Measurements from ENCODE around the genes C2orf69, BZW1 and ORC2.

GRCh38 chr2:197805278-197805735 lies 914 bp downstream of the PLCL1 start:
- RRBS = 1% methylated on average over 7 of the region's 25 CpGs

- RRBS = no CpG with 5 or more reads among the region's 4 CpGs
Measured at GRCh38 chr2:197809926-197810437, 5.6 kb downstream of the PLCL1 start.

DNA sequence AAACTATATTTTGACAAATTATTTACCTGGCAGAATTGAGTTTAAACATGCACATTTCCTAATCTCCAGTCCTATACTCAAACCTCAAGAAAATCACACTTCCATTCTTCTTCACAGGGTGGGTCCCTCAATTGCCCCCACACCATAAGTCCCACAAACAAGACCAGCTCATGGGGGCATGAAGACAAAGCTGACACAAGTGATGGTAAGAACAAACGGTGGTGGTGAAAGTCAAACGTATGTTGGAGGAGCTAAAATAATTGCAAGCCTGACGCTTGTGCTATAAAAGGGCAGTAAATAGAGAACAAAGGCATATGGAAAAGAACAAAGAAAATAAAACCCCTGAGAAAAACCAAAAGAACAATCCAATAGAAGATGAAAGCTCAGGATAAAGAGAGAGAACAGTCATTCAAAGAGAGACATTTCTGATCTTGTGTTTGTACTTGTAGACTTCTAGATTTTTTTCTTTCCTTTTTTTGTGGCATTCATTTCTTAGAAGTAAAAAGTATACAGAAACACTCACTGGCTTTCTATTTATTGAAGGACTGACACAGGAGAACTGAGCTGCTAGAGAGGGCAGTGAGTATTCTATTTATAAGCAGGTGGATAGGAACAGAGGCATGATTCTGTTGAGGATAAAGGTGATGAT lies 688.6 kb downstream of the SATB2 start:
- RRBS = no CpG with 5 or more reads among the region's 3 CpGs

DNA sequence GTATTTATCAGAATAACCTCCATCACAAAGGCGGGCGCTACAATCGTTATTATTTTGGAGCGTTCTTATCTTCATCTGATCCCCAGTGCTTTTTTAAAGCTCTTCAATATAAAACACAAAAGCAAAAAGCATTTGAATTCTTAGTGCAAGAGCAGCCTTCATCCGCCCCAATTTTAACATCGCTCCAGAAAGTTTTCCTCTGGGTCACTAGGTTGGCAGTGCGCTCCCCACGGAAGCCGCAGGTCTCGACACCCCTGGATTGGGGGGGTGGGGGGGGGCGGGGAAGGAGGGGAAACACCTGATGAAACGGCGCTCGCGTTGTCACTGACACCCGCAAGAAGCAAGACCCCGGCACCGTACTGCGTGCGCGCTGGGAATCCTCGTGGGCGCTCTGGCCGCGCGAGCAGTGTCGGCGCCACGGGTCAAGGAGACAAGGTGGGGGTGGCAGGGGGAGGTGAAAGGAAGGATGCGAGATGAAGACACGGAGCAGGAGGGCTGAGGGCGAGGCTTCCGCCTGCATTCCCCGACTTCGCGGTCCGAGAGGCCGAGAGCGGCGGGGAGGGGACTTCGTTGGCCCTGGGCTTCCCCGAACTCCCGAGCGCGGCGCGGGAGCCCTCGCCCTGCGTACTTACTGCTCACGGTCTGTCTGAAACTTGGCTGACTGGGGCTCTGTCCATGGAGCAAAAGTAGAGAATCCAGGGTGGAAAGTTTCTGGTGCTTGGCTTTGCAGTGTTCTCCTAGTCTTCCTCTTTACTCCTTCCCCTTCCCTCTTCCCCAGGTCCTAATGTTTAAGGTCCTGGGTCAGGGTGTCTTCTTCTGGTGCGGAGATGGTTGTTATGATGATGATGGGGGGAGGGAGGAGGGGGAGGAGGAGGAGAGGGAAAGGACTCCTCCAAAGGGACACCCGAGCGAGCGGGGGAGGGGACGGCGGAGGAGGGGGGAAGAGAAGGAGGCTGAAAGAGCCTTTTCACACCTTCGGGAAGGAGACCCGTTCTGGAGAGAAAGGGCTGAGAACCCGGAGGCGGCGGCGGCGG lies 715 bp downstream of the SATB2 start:
- RRBS = no CpG with 5 or more reads among the region's 63 CpGs

- RRBS = 1% methylated on average over 17 of the region's 58 CpGs
Measured at GRCh38 chr2:199910728-199911481, at the start of gene C2orf69. TSS of gene C2orf69 (plus strand) at chr2:199911293.

GRCh38 chr2:199911482-199912306 lies 601 bp downstream of the C2orf69 start:
- RRBS = no CpG with 5 or more reads among the region's 53 CpGs

DNA sequence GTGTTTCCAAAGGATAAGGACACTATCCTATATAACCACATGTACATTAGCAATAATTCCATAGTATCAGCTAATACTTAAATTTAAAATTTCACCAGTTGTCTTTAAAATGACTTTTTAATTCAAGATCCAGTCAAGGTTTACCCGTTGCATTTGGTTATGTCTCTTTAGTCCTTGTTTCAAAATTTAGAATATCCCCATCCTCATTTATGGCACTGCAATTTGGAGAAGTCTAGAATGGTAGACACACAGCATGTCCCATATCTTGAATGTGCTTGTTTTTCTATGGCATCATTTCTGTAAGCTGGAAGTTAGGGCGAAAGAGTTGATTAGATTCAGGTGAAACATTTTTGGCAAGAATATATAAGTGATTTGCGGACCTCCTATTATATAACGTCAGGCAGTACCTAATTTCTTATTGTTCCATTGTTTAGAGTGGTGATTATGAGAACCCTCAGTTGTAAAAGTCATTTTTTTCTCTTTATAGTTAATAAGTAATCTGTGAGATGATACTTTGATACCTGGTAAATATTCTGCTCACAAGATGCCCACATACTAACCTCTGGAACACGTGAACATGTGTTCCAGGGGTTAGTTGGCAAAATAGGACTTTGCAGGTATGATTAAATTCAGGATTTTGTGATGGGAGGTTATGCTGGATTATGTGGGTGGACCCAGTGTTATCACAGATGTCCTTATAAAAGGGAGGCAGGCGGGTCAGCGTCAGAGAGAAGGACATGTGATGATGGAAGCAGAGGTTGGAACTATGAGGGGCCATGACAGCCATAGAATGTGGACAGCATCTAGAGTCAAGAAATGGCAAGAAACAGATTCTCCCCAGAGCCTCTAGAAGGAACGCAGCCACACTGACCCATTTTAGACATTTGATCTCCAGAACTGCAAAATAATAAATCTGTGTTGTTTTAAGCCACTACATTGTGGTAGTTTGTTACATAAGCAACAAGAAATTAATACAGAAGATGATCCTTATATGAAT lies 16.7 kb downstream of the MAIP1 start:
- RRBS = no CpG with 5 or more reads among the region's 8 CpGs

DNA sequence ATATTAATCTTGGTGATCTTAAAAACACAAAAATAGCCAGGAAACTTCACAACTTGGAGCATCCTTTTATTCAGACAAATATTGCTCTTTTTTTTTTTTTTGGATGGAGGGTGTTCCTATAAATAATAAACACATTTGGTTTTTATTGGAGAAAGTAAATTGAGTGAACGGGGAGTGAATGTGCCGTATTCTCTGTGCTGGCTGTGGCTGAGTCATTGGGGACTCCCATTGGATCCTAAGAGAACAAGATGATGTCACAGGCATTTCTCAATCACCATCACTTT lies 150.1 kb upstream of the SPATS2L start:
- RRBS = no CpG with 5 or more reads among the region's 2 CpGs

DNA sequence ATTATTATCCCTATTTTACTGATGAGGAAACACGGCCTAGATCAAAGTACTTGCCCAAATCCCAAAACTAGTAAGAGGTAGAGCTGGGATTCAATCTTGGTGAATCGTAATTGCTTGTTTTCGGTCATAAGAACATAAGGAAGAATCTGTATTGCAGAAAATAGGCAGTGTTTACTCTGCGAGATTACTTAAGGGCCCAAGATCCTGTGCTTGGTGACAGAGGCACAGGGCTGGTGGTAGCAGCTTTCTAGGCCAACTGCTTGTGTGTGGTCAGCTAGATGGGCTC lies 70.6 kb downstream of the SPATS2L start:
- RRBS = no CpG with 5 or more reads among the region's 4 CpGs

DNA sequence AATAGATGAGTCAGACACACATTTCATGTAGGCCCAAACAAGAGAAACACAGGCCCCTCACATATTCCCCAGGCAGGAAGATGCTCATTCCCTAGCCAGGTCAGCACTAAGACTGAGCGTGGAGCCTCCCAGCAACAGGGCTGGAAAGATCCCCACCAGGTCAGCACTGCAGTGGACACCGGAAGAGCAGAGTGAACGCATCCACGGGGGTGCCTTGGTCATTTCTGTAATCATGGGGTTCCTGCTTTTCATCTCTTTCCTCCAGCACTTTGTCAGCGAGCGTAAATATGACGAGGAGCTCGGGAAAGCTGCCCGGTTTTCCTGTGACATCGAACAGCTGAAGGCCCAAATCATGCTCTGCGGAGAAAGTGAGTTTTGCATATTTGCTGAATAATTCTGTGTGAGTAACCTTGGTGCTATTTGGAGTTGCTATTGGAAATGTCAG lies 40.2 kb downstream of the KCTD18 start:
- RRBS = no CpG with 5 or more reads among the region's 11 CpGs

- RRBS = no CpG with 5 or more reads among the region's 4 CpGs
Measured at GRCh38 chr2:200788271-200788805, 23.4 kb upstream of the BZW1 start.

- RRBS = no CpG with 5 or more reads among the region's 10 CpGs
Measured at GRCh38 chr2:200810304-200811166, 1.2 kb upstream of the BZW1 start.

DNA sequence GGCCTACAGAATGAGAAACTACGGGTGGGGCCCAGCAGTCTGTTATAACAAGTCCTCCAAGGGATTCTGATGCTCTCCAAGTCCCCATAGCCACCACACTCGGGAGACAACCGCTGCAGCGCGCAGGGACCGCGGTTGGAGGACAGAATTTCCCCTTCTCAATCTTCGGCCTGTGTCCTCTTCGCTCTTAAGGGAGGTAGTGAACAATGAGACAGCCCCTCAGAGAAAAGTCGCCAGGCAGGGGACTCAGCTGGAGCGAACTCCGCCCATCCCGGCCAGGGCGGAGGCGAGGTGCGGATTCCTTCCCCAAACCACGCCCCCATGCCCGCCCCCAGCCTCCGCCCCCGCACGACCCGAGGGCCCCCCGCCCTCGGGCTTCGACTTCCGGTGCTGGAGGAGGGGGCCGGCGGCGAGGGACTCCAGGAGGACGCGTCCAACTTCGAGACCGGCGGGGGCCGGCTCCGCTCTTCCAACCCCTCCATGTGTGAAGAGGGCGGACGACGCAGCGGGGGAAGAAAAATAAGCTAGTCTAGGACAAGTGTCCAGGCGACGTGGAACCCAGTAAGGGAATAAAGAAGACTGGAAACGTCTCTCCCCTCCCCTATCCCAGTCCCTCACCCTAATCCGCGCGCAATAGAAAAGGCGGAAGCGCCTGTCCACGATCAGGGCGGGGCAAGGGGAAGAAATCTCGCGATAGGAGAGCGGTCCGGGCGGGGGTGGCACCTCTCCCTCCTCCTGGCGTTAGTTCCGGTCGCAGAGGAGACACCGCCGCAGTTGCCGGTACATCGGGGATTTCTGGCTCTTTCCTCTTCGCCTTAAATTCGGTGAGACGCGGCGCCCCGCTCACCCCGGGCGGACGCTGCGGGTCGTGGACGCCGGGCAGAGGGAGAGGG lies at the start of gene BZW1:
TSS of gene BZW1 (plus strand) at position 744 of the 893 bp plus-strand sequence.
- RRBS = 1% methylated on average over 16 of the region's 75 CpGs

- RRBS = no CpG with 5 or more reads among the region's 7 CpGs
Measured at GRCh38 chr2:200831181-200831488, 19.4 kb downstream of the BZW1 start.

- RRBS = no CpG with 5 or more reads among the region's 3 CpGs
Measured at GRCh38 chr2:200832689-200833156, 21.0 kb downstream of the BZW1 start.

DNA sequence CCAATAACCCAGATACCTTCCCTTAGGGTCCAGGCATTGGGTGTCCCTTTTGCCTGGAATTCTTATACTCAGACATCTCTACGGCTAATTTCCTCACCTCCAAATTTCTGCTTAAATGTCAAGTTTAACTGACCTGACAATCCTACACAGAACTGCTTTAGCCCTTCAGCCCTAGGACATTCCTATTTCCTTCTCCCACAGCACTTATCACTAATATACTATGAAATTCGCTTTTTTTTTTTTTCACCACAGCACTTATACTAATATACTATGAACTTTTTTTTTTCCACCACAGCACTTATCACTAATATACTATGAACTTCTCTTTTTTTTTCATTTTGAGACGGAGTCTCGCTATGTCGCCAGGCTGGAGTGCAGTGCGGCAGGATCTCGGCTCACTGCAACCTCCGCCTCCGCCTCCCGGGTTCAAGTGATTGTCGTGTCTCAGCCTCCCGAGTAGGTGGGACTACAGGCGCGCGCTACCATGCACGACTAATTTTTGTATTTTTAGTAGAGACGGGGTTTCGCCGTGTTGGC lies 612 bp downstream of the PPIL3 start:
- RRBS = no CpG with 5 or more reads among the region's 19 CpGs

DNA sequence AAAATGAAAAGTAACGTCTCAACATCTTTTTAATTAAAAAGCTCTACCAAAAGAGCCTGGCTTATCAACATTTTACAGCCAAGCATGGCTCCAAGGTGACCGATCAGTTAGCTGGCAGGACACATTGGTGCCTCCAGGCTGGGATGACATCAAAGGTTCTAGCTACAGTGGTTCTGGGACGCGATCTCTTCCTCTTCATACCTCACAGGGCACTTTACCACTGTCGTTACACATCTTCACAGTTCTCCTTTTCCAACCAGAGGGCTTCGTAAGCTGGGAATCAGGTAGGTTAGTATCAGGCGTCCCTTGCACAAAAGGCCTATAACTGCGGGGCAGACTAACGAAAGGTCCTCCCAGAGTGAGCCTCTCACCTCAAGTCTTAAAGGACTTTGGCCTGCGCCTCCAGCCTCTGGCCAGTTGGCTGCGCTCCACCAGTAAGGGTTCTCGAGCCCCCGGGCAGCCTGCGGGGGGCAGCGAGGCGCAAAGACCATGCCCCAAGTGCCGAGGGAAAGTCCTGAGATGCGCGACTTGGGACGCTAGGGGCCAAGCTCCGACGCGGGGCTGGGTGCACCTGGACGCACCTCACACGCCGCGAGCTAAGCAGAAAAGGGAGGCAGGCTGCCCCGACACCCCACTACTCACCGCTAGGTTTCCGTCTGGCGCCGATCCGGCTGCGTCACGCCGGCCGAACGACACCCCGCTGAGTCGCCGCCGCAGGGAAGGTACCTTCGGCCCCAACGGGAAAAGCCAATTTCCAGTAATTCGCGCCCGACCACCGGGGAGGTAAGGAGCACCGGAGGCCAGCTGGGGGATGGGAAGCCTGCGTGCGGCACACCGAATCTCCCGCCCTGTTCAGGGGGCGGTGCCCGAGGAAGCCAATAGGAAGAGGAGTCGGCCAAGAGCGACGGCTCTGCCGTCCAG lies at the start of gene ORC2:
TSS of gene ORC2 (minus strand) at position 813 of the 921 bp plus-strand sequence.
- RRBS = under 1% methylated on average over 11 of the region's 59 CpGs

DNA sequence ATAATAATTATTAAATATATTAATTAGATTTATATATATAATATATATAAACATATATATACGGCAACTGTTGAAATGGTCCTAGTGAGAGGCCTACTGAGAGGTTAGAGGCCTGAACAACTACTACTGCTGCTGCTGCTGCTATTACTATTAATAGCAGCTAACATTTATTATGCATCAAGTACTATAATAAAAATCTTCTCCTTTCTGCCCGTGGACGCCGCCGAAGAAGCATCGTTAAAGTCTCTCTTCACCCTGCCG lies 8.7 kb downstream of the HYCC2 start:
- RRBS = no CpG with 5 or more reads among the region's 7 CpGs

DNA sequence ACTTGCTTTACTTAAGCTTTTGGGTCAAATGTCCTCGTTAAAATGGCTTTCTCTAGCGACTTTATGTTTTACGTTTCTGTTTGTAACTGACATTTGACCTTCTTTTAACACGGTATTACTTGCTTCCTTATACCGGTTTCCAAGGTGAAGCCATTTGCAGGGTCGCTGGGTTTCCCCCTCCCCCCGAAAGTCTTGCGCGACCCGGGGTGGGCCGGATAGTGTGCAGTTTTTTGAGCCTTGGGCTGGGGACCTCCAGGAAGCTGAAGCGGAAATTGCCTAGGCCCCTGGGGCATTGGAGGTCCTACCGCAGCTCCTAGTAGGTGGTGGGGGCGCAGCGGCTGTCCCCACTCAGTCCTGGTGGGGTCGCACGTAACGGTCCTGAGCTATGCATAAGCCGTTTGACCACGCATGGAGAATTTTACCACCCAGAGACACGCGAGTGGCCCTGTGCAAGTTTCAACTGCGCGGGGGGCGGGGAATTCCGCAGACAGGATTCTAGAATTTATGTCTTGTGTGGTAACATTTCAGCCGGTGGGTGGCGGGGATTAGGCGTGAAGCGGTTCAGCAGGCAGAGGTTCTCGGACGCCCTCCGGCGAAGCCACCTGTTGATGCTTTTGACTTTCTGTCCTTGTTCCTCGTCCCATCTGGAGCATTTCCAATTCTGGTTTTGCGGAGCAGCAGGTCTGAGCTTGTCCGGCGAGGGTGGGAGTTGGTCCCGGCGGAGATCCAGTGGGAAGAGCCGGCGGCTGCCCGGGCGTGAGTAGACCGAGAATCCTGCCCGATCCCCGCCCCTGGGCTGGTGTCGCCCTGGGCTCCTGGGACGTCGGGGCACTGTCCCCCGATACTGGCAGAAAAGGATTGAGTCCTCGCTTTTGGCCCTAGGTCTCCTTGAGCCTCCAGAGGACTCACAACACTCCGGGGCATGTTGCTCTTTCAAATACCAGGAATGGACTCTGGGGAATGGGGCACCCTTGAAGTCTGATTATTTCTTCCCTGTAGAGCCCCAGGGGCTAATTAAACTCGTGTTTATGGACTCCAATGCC lies 2.5 kb downstream of the CFLAR start:
- RRBS = 2% methylated on average over 16 of the region's 54 CpGs

Data from T47D (cell line).